ENCODE data around the genes EGR2 and KIFBP.

DNA sequence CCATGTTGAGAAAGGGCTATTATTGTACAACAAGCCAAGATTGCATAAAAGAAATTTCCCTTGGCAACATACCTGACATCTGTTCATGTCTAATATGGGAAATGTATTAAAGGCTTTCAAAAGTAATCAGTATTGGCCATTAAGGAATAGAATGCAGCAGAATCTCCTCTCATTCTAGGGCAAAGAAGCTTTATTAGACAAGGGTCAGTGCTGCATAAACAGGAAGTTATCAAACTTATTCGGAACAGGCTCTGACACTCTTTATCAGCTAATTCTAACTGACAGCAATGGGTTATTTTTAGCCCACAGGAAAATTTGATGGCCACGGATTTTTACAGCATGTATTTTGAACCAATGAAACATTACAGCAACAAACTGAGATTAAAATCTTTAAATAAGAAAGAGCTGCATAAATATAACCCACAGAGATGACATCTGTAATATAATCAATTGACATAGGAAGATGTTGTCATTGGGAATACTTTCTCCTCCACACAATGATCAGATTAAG lies 158.1 kb downstream of the ARID5B start:
- RRBS: no CpG with 5 or more reads among the region's 2 CpGs

- RRBS: no CpG with 5 or more reads among the region's 2 CpGs
Observed at GRCh38 chr10:62072775-62073166, 171.3 kb downstream of the ARID5B start.

DNA sequence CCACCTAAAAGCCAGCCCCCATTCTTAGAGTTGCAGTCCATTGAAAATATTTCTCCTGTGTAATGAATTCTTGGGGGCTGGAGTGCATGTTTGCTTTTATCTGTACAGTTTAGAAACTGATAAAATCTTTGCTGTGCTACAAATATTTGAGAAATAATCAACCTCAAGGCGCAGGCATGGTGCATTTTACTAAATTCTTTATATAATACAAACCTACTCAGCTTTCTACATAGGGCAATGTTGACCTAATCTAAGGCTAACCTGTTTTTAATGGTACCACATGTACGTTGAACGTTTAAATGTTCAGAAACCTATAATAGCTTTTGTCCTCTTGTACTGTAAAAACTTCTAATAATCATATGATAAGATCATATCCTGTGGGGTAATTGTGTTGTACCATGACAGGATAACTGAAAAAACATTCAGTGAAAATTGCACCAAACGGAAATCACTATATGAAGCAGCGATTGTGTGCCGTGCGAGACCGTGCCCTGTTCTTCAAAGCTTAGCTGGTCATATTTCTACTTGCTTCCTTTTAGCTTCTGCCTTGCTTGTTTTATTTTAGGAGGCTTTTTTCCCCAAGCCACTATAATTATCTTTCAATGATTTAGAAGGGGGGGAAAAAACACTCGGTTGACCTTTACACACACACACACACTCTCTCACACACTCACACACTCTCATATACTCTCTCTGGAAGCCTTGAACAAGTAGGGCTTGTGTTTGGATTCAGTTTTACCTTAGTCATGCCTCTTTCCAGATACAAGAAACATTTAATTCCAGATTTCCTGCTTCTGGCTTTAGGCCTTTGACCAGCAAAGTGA lies 181.1 kb downstream of the ARID5B start:
- RRBS: no CpG with 5 or more reads among the region's 9 CpGs

GRCh38 chr10:62267924-62268542 lies 611 bp downstream of the RTKN2 start:
- RRBS: 93% methylated on average over 8 of the region's 31 CpGs

DNA sequence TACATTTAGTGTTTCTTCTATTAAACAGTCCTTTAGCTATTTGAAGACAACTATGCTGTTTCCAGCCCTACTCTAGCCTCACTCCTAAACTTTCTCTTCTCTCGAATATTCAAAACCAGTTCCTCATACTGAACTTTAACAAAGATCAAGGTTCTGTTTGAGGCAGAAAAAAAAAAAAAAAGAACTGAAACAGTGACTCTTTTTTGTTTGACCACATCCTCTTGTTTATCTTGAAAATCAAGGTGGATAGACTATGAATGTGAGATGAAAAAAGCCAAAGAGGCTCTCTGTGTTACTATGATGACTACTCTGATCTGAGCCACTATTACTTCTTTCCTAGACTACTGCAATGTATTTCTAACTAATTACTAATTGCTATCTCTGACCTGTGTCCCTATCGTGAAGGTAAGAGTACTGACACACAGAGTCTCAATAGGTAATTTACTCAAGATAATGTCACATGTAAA lies 154.3 kb downstream of the ZNF365 start:
- RRBS: no CpG with 5 or more reads among the region's 2 CpGs

- RRBS: 97% methylated on average over 9 of the region's 39 CpGs
Observed at GRCh38 chr10:62813323-62814141, 2.6 kb downstream of the EGR2 start.

- RRBS: 1% methylated on average over 17 of the region's 54 CpGs
Observed at GRCh38 chr10:62816240-62817081, at the start of gene EGR2. Gene EGR2, minus strand, starts transcription at chr10:62816366.

- RRBS: no CpG with 5 or more reads among the region's 4 CpGs
Observed at GRCh38 chr10:63380118-63380687, 85.6 kb downstream of the JMJD1C start.

DNA sequence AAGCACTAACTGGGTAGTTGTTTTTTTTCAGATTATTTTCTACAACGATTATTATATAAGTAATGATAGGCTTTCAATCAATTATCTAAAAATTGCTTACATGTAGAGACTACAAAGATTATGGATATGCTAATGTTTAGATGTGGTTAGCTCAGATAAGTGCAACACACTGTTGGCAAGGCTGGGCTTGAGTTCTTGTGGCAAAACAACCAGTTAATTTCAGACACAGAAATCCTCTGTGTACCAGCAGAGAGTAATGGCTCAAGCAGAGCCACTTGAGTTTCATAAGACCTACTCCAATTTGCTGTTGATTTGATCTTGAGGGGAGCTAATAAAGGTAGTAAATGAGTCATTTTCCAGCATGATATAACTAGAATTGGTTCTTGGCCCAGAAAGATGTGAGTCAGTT lies 185.9 kb downstream of the REEP3 start:
- RRBS: no CpG with 5 or more reads among the region's 1 CpG

DNA sequence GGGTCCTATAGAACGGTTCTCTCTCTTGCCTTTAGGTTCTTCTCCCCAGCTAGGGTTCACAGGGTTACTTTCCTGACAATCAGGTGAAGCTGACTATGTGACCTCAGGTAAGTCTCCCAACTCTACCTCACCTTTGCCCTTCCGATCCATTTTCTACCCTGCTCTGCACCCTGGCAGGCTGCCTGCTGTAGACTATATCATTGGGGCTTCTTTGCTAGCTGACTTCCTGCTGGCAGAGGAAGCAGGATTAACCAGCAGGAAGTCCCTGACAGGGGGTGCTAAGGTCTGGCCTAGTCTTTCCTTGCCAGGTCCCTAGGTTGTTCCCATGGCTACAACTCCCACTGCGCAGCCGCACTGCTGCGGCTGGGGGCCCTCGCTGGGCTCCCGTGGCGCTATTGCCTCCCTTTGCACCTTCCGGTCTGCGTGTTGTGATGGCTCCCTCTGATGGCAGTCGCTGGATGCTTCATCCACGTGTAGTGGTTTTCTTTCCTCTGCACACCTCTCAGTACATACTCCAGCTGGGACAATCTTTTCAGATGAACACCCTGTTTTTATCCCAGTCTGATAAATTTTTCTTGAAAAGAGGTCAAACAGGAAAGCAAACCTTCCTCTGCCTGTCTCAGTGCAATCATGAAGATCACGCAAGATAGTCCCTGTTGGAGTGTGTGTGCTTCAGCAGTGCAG lies 365.9 kb downstream of the REEP3 start:
- RRBS: no CpG with 5 or more reads among the region's 13 CpGs

DNA sequence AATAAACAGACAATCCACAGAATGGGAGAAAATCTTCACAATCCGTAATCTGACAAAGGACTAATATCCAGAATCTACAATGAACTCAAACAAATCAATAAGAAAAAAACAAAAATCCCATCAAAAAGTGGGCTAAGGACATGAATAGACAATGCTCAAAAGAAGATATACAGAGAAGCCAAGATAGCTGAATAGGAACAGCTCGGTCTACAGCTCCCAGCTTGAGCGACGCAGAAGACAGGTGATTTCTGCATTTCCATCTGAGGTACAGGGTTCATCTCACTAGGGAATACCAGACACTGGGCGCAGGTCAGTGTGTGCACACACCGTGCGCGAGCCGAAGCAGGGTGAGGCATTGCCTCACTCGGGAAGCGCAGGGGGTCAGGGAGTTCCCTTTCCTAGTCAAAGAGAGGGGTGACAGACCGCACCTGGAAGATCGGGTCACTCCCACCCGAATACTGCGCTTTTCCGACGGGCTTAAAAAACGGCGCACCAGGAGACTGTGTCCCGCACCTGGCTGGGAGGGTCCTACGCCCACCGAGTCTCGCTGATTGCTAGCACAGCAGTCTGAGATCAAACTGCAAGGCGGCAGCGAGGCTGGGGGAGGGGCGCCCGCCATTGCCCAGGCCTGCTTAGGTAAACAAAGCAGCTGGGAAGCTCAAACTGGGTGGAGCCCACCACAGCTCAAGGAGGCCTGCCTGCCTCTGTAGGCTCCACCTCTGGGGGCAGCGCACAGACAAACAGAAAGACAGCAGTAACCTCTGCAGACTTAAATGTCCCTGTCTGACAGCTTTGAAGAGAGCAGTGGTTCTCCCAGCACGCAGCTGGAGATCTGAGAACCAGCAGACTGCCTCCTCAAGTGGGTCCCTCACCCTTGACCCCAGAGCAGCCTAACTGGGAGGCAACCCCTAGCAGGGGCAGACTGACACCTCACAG lies 304.9 kb downstream of the LRRTM3 start:
- RRBS: no CpG with 5 or more reads among the region's 29 CpGs

DNA sequence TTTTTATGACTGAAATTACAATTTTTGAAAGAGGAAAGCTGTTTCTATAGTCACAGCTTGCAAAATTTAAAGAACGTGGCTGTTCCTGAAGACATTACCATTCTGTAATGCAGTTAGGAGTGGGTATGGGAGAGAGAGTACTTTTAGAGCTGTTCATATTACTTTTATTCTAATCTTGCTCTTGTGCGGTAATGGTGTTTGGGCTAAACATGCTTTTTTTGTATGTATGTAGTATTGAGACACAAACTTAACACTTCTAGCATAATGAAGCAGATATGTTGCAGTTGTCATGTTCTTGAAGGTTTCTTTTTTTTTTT lies 1.1 kb downstream of the SIRT1 start:
- RRBS: no CpG with 5 or more reads among the region's 2 CpGs

DNA sequence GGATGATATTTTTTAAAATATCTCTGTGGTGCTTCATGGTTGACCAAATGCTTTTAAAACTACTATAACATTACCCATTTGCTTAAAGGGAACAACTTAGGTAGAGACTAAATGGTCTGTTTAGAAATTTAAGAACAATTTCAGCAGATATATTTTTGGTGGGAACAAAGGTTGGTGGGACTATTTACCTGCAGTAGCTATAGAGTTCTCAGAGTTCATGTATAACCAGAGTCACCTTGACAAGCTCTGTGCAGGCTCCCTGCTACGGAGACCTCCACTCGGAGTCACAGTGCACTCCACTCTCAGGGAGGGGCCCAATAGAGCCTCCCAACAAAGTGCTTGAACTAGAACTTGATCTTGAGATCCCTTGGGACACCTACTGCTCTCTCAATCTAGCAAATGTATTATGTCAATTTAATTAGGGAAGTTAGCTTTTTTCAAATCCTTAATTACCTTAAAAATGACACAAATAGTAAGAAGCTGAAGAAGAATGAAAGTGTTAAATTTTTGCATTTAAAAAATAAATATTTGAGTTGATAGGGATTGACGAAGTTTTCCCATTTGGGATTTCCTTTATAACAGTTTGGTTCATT lies 2.3 kb downstream of the MYPN start:
- RRBS: no CpG with 5 or more reads among the region's 3 CpGs

- RRBS: no CpG with 5 or more reads among the region's 8 CpGs
Observed at GRCh38 chr10:68135780-68137116, 27.0 kb downstream of the MYPN start.

GRCh38 chr10:68341404-68342209 lies 8.9 kb upstream of the PBLD start:
- RRBS: no CpG with 5 or more reads among the region's 9 CpGs

GRCh38 chr10:68560936-68561253 lies 758 bp downstream of the TET1 start:
- RRBS: 4% methylated on average over 4 of the region's 22 CpGs

DNA sequence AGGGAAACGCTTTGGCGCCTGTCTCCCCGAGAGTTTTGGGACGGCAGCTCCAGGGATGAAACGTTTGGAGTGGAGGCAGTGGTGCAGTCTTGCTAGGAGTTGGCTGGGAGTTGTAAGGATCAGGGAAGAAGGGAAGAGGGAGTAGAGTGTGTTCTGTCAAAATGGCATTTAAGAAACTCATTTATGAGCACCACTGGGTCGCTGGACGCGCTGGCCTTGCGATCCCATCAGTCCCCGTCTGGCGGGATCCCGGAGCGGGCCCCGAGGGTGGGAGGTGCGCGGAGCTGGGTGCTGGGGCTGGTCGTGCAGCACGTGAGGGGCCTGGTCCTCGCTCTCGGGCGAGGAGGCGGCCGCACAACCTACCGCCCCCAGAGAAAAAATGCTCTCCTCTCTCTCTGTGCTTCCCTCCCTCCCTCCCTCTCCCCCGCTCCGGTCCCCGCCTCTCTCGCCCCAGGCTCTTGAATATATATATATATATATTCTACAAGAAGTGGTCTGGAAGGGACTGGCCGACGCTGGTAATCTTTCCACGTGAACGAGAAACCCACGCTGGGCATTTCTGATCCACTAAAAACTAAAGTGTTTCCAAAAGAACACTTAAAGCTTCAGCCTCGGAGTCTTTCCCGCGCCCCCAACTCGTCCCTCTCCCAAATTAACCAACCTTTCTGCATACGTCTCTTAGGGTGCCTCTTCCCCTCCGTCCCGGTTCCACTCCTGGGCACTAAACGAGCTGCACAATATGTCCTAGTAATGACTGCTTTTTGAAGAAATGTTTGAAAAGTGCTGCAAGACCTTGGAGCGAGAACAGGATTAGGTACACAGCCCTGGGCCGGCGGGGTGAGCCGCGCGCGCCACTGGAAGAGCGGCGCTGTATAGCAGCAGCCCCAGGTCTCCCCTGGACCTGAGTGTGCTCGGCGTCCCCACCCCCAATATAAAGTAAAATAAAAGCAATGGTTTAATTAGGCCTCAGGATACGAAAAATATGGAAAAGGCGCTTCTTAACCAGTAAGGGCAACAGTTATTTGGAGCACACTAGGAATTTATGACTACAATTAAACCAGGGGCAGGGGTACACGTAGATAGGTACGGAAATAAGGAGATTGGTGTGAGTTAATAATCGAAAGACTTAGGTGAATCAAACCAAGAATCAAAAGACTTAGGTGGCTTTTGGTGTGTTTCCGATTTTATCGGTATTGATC lies 1.5 kb downstream of the TET1 start:
- RRBS: 100% methylated on average over 2 of the region's 59 CpGs

- RRBS: 86% methylated on average over 1 of the region's 19 CpGs
Observed at GRCh38 chr10:68599173-68599930, 39.2 kb downstream of the TET1 start.

DNA sequence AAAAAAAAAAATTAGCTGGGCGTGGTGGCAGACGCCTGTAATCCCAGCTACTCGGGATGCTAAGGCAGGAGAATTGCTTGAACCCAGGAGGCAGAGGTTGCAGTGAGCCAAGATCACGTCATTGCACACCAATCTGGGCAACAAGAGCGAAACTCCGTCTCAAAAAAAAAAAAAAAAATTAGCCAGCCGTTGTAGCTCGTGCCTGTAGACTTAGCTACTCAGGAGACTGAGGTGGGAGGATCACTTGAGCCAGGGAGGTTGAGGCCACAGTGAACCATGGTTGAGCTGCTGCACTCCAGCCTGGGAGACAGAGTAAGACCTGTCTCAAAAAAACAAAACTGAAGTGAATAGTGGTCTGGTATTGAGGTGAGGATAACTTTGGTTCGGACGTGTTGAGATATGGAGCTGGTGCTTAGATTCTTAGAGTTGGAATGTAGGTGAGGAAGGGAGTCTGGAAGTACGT lies 2.9 kb downstream of the DDX50 start:
- RRBS: no CpG with 5 or more reads among the region's 11 CpGs

DNA sequence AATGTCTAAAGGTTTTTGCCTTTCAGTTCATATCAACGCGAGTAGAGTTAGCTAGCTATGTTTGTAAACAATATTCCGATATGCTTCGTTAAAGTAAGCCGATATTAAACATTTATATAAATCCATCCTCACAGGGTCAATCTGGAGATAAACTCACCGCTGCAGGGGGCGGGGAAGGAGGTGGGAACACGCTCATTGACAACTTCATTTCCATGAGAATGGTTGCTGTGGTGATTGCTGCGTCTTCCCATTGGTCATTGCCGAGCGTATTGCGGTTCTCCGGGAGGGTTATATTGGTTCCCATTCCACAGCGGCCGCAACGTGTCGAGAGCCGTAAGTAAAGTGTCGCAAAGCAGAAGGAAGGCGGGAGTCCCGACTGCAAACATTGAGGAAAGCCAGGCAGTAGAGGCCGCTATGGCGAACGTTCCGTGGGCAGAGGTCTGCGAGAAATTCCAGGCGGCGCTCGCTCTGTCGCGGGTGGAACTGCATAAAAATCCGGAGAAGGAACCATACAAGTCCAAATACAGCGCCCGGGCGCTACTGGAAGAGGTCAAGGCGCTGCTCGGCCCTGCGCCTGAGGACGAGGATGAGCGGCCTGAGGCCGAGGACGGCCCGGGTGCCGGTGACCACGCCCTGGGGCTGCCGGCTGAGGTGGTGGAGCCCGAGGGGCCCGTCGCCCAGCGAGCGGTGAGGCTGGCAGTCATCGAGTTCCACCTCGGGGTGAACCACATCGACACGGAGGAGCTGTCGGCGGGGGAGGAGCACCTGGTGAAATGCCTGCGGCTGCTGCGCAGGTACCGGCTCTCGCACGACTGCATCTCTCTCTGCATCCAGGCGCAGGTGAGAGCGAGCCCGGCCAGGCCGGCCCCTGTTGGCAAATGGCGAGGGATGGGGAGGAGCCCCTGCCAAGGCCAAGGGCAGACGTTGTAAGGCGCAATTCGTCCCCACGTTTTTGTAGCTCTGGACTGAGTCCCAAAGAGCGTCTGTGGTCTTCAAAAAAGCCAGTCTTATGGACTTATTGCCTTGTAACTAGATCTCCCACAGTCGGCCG lies at the start of gene KIFBP:
TSS of gene KIFBP (plus strand) at position 385 of the 1,051 bp plus-strand sequence.
- RRBS: under 1% methylated on average over 15 of the region's 74 CpGs